Skeletal muscle satellite cell (primary cell): ENCODE measurements around a stretch of chr6.

DNA sequence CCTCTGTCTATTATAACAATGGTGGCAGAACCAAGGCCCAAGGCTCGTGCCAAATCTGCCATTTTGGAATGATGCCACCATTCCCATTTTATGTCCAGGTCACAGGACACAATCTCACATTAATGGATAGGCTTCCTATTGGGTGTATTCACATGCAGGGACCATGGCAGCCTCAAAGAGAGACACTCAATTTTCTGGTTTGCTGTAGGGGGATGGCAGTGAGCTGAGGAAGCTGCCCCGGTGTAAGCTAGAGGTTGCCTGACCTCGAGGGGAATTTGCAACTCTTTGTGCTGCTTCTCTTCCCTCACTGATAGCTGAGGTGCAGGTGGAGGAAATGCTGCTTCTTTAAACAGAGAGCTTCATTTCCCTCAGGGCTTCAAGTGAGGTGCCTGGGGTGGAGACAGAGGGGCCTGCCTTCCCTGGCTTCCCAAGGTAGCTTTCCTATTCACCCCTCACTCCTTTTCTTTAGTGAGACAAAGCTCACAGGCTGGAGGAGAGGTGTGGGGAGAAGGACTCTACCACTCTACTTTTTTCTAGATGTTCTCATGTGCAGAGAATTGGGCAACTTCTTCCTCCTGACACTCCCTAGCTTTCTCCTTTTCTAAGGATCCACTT is 151.9 kb downstream of the CD83 start:
- CAGE, long polyA plus RNA = no peak

DNA sequence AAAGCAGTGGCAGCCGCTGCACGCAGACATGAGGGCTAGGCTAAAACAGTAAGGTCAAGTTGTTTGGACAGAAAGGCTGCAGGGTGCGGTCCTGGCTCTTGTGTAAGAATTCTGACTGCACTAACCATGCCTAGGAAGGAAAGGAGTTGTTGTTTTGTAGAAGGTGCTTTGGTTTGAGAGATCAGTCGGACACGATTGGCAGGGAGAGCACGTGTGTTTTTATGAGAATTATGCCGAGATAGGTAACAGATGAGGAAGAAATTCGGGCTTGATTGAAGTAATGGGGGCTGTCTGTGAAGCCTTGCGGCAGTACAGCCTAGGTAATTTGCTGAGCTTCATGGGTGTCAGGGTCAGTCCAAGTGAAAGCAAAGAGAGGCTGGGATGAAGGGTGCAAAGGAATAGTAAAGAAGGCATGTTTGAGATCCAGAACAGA is 181.5 kb downstream of the CD83 start:
- CAGE, long polyA plus RNA = no peak

- CAGE, long polyA plus RNA = no peak
Measured at GRCh38 chr6:14784615-14785419, 461.1 kb upstream of the JARID2 start.

DNA sequence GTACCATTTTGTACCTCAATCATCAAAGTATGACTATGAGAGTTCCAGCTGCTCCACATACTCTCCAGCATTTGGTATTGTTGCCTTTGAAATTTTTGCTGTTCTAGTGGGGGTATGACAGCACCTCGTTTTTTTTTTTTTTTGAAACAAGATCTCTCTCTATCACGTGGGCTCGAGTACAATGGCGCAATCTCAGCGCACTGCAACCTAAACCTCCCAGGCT is 144.8 kb upstream of the JARID2 start:
- CAGE, long polyA plus RNA = no peak

DNA sequence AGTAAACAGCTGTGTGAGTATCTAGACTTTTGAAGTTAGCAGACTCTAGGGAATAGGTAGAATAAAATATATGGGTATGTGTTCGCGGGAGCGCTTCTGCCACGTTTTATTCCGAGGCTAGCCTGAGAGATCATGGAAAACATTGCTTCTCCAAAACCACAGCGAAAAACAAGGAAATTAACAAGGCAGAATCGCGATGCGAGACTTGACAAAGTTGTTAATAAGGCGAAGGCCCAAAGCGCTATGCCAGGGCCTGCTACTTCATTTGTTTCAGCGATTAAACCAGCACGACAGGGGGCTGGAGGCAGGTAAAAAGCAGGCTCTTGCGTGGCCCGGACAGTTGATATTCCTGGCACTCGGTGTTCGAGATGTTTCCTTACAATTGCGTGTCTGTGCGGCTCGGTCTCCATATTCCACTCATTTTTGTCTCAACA is 1.7 kb upstream of the JARID2 start:
- CAGE, long polyA plus RNA = no peak

DNA sequence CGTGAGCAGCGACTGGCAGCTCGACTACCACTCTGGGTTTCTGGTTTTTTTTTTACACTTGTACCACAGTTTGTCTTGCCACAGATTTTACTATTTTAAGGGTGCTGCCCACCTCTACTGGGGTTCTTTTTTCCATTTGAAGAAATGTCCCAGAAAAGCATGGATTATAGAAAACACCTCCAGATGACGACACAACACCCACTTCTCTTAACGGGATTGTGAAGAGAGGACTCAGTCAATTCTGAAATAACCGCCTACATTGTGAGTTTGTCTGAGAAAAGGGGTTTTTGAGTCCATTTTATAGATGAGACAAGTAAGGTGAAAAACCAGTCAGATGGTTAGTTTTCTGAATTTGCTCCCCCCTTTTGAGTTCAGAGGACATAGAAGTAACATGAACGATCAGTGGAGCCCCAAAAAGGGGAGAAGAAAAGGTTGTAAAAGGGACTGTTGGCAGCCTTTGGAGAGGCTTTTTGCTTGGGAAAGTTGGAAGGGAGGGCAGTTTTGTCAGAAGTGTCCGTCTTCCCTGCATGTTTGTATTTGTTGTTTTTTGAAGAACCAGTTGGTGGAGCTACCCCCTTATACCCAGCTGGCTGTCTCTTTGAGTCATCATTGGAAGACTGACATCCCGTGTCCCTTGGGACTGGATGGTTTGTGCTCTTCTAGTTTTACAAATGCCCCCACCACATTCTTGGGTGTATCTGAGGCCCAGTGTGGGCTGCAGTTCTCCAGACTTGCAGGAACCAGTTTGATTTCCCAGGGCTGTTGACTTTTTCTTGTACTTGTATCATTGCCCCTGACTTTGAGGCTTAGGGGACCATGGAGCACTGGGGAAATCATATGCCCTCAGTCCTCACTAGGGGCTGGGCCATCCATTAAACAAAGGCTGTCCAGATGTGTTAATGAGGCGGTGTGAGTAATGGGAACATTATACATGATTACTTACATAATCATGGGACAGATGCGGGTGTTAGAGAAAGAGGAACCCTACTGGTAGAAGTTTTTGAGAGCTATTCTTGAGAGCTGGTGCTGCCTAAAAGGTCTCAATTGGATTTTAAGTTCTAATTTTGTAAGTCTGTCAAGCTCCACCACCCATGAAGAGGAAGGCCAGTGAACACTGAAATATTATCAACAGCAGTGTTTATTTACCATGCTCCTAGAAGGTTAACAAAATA is 8.1 kb downstream of the JARID2 start:
- CAGE, long polyA plus RNA = no peak

GRCh38 chr6:15256621-15257015 is 10.7 kb downstream of the JARID2 start:
- CAGE, long polyA plus RNA = no peak

- CAGE, long polyA plus RNA = no peak
Measured at GRCh38 chr6:15267341-15268046, 21.6 kb downstream of the JARID2 start.

- CAGE, long polyA plus RNA = no peak
Measured at GRCh38 chr6:15268977-15269523, 23.2 kb downstream of the JARID2 start.

DNA sequence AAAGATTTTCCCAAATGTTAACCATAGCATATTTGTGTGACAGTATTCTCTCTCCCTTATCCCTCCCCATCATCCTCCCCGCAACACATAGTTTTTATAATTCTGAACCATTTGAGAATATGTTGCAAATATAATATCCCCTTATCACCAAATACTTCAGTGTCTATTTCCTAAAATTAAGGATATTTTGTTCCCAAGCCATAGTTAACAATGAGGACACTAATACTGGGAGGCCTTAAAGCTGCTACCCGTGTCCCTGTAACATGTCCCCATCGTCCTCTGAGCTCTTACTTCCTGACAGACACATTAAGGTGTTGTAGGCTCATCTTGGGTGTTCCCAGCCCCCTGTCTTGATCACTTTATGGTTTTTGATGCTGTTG is 50.6 kb downstream of the JARID2 start:
- CAGE, long polyA plus RNA = no peak

- CAGE, long polyA plus RNA = no peak
Measured at GRCh38 chr6:15304603-15305843, 59.2 kb downstream of the JARID2 start.

- CAGE, long polyA plus RNA = no peak
Measured at GRCh38 chr6:15366142-15366958, 120.5 kb downstream of the JARID2 start.

DNA sequence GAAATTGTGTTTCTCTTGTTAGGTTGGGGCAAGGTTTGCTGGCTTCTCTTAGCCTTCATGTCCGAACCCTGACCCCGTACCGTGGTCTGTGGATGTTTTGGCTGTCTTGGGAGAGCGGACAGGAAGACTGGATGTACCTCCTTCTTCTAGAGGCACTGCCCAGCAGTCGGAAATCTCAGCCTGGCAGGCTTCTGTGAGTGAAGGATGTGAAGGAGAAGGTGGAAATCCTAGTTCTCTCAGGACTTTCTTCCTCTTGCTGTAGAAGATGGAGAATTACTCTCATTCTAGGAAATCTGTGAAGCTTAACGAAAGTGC is 125.8 kb downstream of the JARID2 start:
- CAGE, long polyA plus RNA = no peak

DNA sequence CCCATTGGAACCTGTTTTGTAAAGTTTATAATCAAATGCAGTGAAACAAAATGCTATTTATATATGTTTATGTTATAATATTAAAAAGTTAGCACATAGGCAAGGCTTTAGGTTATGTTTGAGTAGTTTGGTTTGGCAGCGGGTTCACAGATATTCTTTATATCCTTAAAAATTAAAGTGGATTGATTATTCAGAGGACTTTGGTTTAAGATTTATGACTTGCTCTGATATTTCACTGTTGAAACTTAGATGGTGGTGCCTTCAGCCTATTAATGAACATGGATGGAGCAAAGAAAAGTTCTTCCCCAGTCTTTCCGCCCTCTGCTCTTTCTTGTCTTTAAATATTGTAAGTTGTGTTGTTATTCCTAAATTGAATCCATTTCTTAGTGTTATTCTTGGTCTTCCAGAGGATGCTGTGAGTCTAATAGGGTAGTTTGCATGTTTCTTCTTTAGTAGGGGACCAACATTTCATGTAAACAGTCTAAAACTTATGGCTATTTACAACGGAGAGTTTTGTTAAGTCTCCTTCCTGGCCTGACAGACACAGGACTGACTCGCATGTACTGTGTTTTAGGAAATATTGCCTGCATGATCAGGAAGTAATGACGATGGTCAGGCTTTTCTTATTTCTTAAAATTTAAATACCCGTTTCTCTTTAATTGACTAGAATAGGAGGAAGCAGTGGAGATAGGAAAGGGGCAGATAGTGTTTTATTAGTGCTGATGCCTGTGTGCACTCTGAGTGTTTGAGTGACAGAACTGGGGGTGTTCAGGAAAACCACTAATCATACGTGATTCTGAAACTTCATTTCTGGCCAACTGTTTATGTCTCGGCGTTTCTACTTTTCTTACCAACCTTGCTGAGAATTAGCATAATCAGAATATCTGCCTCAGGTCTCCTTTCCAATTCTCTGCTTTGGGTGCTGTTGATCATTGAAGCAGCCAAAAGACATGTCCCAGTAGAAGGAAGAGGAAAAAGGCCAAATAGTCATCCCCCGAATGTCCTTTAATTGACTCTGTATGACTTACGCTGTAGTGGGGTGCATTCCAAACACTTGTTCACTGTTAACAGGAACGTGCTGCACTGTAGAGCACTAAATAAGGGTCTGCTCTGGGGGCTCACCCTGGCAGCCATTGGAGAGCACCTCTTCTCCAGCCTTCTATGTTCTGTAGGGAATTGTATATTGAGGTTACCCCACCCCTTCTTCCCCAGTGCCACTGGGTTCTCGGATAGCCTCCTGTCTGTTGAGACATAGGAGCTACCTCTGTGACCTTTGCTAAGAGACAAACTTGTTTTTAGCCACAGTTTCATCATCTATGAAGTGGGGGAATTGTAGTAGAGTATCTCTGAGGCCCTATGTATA is 152.7 kb downstream of the JARID2 start:
- CAGE, long polyA plus RNA = no peak

DNA sequence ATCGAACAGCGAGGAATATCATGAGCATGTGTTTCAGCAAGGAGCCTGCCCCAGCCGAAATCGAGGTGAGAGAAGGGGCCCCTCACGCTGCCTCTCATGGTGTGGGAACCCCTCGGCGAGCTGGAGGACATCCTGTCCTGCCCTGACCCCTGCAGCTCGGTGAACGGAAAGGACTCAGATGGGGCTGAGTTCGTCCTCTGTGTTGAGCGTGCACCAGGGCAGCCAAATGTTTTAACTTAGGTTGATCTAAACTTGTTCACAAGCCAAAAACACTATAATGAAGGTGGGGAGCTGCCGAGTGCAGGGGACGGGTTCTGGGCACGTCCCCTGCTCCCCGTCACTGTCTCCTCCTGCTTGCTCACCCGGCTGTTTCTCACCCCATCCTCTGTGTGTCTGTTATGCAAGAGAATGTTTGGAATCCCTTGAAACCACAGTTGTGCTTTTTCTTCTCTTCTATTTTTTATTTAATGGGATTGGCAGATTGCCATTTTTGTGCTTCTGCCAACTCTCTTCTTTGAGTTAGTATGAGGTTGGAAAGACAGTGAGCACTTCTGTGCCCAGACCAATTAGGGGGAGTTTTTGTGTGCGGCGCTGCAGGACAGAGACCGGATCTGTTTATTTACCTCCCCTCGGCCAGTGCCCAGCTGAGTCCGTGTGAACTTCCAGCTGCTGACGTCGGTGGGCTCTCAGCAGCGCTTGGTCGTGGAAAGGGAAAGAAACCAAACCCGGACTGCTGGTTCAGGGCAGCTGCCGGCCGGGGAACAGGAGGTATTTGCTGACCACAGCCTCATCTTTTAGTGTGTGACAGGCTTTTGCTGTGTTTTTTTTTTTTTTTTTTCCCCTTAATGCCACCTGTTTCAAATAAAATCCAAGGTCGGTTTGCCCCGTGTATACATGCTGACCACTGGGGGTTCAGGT is 158.0 kb downstream of the DTNBP1 start:
- CAGE, long polyA plus RNA = no peak

GRCh38 chr6:15523900-15524466 is 138.8 kb downstream of the DTNBP1 start:
- CAGE, long polyA plus RNA = no peak

- CAGE, long polyA plus RNA = no peak
Measured at GRCh38 chr6:15727457-15727752, 64.6 kb upstream of the DTNBP1 start.

DNA sequence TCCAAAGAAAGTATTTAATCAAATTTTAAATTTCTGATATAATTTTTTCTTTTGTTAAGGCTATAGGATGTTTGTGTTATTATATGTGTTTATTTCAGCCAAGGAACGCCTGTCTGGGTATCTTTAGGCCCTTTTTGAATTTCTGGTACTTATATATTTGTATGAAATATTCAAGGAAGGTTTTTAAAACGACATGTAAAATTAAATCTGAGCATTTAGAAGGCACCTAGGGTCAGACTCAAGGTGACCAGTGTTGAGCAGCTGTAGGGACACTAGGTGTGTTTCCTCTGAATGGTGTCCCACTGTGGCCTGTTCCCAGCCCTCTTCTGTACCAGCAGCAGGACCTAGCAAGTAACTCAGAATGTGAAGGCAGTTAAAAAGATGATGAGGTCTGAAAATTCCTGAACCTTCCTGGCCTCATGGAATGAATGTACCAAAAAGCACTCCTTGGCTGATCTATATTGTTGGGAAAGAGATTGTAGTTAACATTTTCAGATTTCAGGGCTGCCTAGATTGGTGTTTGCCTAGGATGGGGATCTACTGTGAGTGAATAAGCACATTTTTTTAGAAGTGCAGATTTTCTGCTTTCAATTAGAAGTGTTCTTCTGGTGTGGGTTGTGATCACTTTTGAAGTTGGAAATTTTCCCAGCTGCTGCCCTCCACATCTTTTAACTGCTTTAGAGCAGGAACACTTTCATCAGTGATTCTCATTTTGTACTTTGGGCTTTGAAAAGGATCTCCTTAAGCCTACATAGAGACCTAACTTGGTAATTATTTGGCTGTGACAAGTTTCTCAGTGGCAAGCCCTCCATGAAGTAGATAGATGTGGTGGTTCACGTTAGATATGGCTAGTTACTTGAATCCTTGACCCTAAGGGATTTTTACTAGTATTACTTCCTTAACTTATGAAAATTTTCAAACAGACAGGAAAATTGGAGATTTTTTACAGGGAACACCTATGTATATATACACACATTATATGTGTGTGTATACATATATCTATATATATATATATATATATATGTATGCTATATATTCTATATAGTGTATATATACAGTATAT is 6.2 kb downstream of the MYLIP start:
- CAGE, long polyA plus RNA = no peak

DNA sequence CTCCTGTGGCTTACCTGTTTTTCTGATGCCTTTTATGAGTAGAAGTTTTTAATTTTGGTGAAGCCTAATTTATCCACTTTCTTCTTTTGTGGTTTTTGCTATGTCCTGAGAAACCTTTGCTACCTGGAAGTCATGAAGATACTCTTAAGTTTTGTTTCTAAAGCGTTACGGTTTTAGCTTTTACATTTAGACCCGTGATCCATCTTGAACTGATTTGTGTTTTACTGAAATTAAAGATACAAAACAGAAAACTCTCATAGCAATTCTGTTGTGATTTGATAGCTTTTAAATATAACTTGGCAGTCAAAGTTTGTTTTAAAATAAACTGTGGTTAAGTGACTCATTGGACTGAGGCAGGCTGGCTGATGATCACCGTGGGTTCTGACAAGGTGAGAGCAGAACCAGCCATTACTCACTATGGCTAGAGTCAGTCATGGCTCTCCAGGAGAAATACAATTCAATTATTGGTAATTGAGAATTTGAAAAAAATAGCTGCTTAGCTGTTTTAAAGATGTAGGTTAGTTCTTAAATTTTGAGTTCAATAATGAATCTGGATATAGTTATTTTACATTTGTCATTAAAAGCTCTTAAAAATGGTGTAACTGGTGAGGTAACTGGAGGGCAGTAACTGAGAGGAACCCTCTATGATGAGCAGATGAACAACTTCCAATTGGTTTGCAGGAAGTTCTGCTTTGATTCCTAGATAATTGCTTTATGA is 8.2 kb downstream of the MYLIP start:
- CAGE, long polyA plus RNA = no peak

DNA sequence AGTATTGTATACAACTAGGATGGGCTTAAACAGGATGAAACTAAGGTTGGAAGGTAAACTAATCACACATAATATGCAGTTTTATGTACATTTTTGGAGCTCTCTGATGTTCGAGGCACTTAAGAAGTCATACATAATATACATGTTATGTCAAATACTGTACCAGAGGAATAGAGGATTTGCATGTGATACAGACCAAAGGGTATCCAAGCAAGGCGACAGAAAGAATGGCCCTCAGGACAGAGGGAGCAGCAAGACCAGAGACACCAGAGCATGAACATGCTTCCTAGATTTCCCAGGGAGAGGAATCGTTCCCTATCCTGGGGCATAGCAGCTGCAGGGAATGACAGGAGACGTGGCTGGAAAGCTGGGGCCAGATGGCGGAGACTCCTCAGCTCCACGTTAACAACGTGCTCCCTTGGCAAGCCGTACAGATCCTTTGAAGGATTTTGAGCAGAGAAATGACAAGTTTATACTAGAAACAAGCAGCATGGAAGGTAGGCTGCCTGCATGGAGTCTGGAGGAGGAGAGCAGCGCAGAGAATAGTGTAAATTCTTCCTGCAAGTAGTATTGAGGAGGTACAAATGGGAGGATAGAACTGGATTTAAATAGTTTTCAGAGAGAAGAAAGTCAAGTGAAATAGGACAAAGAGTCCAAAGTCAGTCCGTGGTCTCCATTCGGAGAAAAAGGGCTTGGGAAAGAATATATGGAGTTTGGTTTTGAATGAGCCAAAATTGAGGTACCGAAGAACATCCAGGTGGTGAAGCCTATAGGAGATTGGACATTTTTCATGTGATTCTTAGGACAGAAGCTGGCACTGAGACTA is 11.7 kb downstream of the MYLIP start:
- CAGE, long polyA plus RNA = no peak